K562 (cell line): ENCODE measurements around the gene MPZL2.

- RAMPAGE, long total RNA = no peak
- RRBS = no CpG with 5 or more reads among the region's 4 CpGs
PRO-cap:
- standard = no peak
- CoPRO, capped RNA only, 2 experiments = no peak in any of the 2 experiments
- CoPRO, capped and uncapped RNA, 2 experiments = no peak in any of the 2 experiments
- CoPRO, uncapped RNA only, 2 experiments = no peak in any of the 2 experiments
CAGE:
- cytosol, long polyA plus RNA = no peak
- long polyA plus RNA = no peak
- nucleolus, long total RNA = no peak
- nucleus, long polyA plus RNA = no peak
Measured at GRCh38 chr11:118006076-118006514, 19.9 kb downstream of the IL10RA start.

- RAMPAGE, long total RNA = no peak
- RRBS = no CpG with 5 or more reads among the region's 14 CpGs
PRO-cap:
- standard = no peak
- CoPRO, capped RNA only, 2 experiments = no peak in any of the 2 experiments
- CoPRO, capped and uncapped RNA, 2 experiments = no peak in any of the 2 experiments
- CoPRO, uncapped RNA only, 2 experiments = no peak in any of the 2 experiments
CAGE:
- cytosol, long polyA plus RNA = no peak
- long polyA plus RNA = no peak
- nucleolus, long total RNA = no peak
- nucleus, long polyA plus RNA = no peak
Measured at GRCh38 chr11:118051333-118052180, 25.3 kb upstream of the TMPRSS4 start.

DNA sequence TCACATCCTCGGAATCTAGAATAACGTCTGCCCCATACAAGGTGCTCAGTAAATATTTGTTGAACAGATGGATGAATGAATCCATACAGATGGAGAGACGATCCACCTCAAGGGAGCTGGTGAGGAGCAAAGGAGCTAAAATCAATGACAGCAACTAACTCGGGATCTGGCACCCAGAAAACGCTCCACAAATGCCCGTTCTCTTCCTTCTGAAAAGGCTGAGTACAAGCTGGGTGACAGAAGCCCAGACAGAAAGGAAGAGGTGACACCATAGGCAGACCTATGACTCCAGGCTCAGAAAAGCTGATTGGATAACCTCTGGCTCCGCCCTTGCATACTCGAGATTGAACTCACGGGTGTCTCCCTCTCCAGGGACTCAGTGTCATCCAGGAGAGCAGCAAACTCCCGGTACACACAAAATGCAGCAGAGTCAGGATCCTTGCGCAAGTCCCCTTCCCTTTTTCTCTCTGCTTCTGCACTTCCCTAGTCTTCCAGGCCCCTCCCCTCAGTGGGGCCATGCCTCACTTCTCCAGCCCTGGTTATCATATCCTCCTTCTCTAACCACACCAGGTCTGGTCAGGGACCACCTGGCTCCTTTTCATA, 9.9 kb downstream of the SCN4B start:
- RAMPAGE, long total RNA = no peak
- RRBS = no CpG with 5 or more reads among the region's 11 CpGs
PRO-cap:
- standard = no peak
- CoPRO, capped RNA only, 2 experiments = no peak in any of the 2 experiments
- CoPRO, capped and uncapped RNA, 2 experiments = no peak in any of the 2 experiments
- CoPRO, uncapped RNA only, 2 experiments = no peak in any of the 2 experiments
CAGE:
- cytosol, long polyA plus RNA = no peak
- long polyA plus RNA = no peak
- nucleolus, long total RNA = no peak
- nucleus, long polyA plus RNA = no peak

- RAMPAGE, long total RNA = no peak
- RRBS = no CpG with 5 or more reads among the region's 3 CpGs
PRO-cap:
- standard = no peak
- CoPRO, capped RNA only, 2 experiments = no peak in any of the 2 experiments
- CoPRO, capped and uncapped RNA, 2 experiments = no peak in any of the 2 experiments
- CoPRO, uncapped RNA only, 2 experiments = no peak in any of the 2 experiments
CAGE:
- cytosol, long polyA plus RNA = no peak
- long polyA plus RNA = no peak
- nucleolus, long total RNA = no peak
- nucleus, long polyA plus RNA = no peak
Measured at GRCh38 chr11:118194065-118194398, 17.6 kb upstream of the SCN2B start.

- RAMPAGE, long total RNA = no peak
- RRBS = no CpG with 5 or more reads among the region's 8 CpGs
PRO-cap:
- standard = no peak
- CoPRO, capped RNA only, 2 experiments = no peak in any of the 2 experiments
- CoPRO, capped and uncapped RNA, 2 experiments = no peak in any of the 2 experiments
- CoPRO, uncapped RNA only, 2 experiments = no peak in any of the 2 experiments
CAGE:
- cytosol, long polyA plus RNA = no peak
- long polyA plus RNA = no peak
- nucleolus, long total RNA = no peak
- nucleus, long polyA plus RNA = no peak
Measured at GRCh38 chr11:118223487-118224373, 1.1 kb downstream of the JAML start.

- RAMPAGE, long total RNA = no peak
- RRBS = no CpG with 5 or more reads among the region's 12 CpGs
PRO-cap:
- standard = no peak
- CoPRO, capped RNA only, 2 experiments = no peak in any of the 2 experiments
- CoPRO, capped and uncapped RNA, 2 experiments = no peak in any of the 2 experiments
- CoPRO, uncapped RNA only, 2 experiments = no peak in any of the 2 experiments
CAGE:
- cytosol, long polyA plus RNA = no peak
- long polyA plus RNA = no peak
- nucleolus, long total RNA = no peak
- nucleus, long polyA plus RNA = no peak
Measured at GRCh38 chr11:118262285-118262831, 1.7 kb downstream of the MPZL2 start.

DNA sequence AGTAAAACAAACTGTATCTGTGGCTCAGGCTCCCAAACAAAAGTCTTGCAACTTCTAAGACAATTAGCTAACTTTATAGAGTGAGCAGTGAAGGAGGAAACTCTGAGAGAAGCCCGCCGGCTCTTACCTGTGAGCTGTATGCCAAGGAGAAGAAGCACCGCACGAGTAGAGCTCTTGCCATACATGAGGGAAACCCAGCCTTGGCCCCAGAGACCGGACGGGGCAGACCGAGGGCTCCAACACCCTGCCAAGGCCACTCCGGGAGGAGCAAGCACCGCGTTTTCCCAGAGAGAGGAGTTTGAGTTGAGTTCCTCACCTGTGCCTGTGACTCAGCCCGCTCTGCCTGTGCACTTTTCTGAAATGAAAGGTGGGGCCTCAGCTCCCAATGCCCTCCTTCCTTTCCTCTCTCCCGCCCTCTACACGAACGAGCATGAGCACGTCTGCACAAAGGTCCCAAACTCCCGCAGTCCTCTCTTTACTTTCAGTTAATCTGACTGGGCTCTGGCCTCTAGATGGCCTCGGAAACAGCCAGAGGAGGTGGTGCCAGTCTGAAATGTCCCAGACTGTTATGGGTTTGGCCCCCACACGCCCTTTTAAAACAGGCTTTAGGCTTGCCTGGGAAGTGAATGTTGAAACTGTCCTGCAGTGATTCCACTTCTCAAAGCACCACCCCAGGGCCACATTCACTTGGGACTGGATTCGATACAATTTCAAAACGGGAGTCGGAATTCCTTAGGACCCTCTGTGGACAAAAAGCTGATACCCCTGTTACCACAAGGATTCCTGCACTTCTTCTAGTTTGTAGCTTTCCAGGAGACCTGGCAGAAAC, at the start of gene MPZL2:
TSS of gene MPZL2 (minus strand) at position 329 of the 829 bp plus-strand sequence.
- RAMPAGE, long total RNA = no peak
- RRBS = 8% methylated on average over 5 of the region's 21 CpGs
PRO-cap:
- standard = no peak
- CoPRO, capped RNA only, 2 experiments = no peak in any of the 2 experiments
- CoPRO, capped and uncapped RNA, 2 experiments = no peak in any of the 2 experiments
- CoPRO, uncapped RNA only, 2 experiments = no peak in any of the 2 experiments
CAGE:
- cytosol, long polyA plus RNA = no peak
- long polyA plus RNA = no peak
- nucleolus, long total RNA = no peak
- nucleus, long polyA plus RNA = no peak

DNA sequence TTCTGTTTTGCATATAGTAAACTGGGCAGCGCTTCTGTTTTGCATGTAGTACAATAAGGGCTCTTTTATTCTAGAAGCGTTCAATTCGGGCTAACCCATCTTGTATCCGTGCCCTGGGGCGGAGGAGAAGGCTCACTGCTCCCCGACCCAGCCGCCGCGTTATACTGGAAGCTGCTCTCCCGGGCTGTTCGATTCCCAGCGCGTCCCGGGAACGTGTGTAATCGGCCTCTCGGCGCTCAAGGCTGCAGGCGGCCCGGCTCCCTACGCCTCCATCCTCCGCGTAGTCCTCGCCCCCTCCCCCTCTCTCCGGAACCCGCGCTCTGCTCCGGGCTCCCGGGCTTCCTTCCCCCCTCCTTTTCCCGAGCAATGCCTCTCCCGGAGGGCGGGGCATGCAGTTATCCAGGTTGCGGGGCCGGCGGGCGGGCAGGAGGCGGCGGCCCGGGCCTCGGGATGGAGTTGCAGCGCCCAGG, 422 bp upstream of the KMT2A start:
- RAMPAGE, long total RNA = no peak
- RRBS = 3% methylated on average over 16 of the region's 41 CpGs
PRO-cap:
- standard = bidirectional peak, plus-strand start outside the sequence, minus-strand start at position 166 of the sequence
- CoPRO, capped RNA only, 2 experiments = peak in 2 of 2 experiments; most common plus-strand start position 266 of the sequence (in 1); most common minus-strand start position 166 of the sequence (in 2)
- CoPRO, capped and uncapped RNA, 2 experiments = peak in 2 of 2 experiments; most common plus-strand start position 197 of the sequence (in 1); most common minus-strand start position 166 of the sequence (in 2)
- CoPRO, uncapped RNA only, 2 experiments = no peak in any of the 2 experiments
CAGE:
- cytosol, long polyA plus RNA = no peak
- long polyA plus RNA = no peak
- nucleolus, long total RNA = no peak
- nucleus, long polyA plus RNA = no peak

DNA sequence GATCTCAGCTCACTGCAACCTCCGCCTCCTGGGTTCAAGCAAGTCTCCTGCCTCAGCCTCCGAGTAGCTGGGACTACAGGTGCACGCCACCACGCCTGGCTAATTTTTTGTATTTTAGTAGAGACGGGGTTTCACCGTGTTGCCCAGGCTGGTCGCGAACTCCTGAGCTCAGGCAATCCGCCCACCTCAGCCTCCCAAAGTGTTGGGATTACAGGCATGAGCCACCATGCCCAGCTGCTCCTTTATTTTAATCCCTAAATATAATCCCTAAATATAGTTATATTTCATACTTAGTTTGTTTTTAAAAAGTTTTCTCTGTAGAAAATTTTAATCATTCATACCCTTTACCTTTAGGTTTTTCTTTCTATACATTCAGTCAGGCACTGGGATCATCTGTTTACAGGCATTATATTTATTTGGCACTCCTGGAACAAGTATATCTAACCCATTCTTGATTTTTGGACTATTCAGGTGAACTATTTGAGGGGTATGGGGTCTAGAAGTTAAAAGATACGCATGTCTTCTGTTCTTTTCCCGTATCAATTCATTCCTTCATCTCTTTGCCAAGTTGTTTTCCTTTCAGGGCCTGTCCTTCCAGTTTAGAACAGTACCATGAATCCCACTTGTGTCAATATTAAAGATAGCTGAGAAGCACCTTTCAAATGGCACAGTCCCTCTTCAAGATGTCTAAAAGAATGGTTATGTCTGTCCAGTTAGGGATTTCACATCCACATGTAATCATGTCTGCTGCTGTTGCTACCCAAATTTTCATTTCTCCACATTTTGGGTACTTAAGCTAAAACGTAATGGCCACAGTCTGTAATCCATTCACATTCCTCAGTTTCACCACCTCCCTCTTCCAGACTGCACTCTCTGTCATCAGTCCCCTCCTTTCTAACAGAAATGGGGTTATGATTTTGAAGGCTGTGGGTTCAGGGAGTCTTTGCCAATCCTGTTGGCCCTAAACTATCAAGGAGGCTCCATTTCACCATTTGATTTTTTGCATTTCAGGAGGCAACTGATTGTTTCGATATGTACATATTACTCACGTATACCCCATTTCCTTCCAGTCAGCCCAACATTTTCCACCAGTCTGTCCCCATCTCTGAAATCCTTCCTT, 5.9 kb upstream of the PHLDB1 start:
- RAMPAGE, long total RNA = no peak
- RRBS = no CpG with 5 or more reads among the region's 14 CpGs
PRO-cap:
- standard = no peak
- CoPRO, capped RNA only, 2 experiments = no peak in any of the 2 experiments
- CoPRO, capped and uncapped RNA, 2 experiments = no peak in any of the 2 experiments
- CoPRO, uncapped RNA only, 2 experiments = peak in 2 of 2 experiments; most common plus-strand start position 443 of the sequence (in 1); most common minus-strand start position 339 of the sequence (in 1)
CAGE:
- cytosol, long polyA plus RNA = no peak
- long polyA plus RNA = no peak
- nucleolus, long total RNA = no peak
- nucleus, long polyA plus RNA = no peak

DNA sequence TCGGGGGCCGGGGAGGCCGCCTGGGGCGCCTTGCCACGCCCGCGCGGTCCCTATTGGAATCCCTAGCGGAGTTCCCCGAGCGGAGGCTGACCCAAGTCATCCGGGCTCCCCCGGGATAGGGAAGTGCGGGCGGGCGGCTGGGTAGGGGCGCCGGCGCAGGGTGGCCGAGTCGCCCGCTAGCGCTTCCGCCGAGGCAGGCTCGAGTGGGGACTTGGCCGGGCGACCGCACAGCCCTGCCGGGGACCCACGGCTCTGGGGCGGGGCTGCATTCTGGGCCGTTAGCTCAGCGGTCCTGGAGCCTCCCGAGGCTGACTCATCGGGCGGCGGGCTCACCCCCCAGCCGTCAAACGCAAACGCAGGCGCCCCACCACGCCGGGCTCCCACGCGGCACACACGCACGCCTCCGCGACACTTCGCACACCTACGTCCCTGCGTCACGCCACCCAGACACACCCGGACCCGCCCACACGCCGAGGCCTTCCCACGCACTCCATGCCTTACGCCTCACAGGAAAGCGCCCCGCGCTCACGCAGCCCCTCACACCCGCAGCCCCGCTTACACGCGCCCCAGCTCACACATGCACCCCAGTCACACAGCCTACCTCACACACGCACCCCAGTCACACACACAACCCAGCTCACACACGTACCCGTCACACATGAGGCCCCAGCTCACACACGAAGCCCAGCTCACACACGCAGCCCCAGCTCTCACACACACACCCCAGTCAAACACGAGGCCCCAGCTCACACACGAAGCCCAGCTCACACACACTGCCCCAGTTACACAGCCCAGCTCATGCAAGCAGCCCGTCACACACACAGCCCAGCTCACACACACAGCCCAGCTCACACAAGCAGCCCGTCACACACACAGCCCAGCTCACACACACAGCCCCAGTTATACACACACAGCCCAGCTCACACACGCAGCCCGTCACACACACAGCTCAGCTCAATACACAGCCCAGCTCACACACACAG, 1.2 kb downstream of the PHLDB1 start:
- RAMPAGE, long total RNA = no peak
- RRBS = 2% methylated on average over 35 of the region's 79 CpGs
PRO-cap:
- standard = bidirectional peak, plus-strand start at position 316 of the sequence, minus-strand start at position 254 of the sequence
- CoPRO, capped RNA only, 2 experiments = peak in 2 of 2 experiments; most common plus-strand start position 281 of the sequence (in 1); most common minus-strand start position 254 of the sequence (in 2)
- CoPRO, capped and uncapped RNA, 2 experiments = peak in 2 of 2 experiments; most common plus-strand start position 237 of the sequence (in 1); most common minus-strand start position 205 of the sequence (in 1)
- CoPRO, uncapped RNA only, 2 experiments = no peak in any of the 2 experiments
CAGE:
- cytosol, long polyA plus RNA = no peak
- long polyA plus RNA = no peak
- nucleolus, long total RNA = no peak
- nucleus, long polyA plus RNA = no peak

DNA sequence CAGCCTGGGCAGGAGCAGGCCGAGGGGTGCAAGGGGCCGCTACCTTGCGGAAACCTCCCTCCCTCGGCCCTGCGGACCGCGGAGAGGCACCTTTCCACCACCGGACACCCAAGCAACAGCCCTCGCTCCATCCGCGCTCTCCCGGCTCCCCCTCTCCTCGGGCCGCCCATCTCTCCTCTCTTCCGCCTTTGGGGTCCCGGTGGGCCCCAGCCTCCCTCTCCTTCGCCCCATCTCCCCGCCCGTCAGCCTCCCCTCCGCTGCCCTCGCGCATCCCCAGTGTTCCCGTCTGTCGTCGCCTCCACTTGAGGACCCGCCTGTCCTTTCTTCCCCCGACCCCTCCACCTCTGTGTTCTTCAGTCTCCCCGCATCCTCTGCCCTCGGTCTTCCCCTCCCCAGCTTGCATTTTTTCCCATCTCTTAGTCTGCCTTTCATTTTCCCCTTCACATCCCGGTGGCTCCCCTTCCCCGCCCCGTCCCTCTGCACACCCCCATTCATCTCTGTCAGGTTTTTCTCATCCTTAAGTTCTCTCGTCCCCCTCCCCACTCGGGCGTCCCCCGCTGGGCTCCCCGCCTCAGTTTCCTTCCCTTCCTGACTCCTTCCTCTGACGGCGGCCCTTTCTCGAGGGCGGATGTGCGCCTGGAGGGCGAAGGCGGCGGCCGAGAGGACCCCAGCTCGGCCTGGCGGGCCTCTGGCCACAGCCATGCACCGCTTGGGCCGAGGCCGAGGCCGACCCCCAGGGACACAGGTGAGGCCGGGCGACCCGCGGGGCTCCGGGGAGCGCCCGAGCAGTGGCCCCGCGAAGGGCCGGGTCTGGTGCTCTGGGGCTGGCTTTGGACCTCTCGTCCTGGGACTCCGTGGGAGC, 2.6 kb downstream of the PHLDB1 start:
- RAMPAGE, long total RNA = no peak
- RRBS = 91% methylated on average over 12 of the region's 64 CpGs
PRO-cap:
- standard = no peak
- CoPRO, capped RNA only, 2 experiments = no peak in any of the 2 experiments
- CoPRO, capped and uncapped RNA, 2 experiments = no peak in any of the 2 experiments
- CoPRO, uncapped RNA only, 2 experiments = no peak in any of the 2 experiments
CAGE:
- cytosol, long polyA plus RNA = no peak
- long polyA plus RNA = no peak
- nucleolus, long total RNA = no peak
- nucleus, long polyA plus RNA = no peak

- RAMPAGE, long total RNA = no peak
- RRBS = no CpG with 5 or more reads among the region's 6 CpGs
PRO-cap:
- standard = no peak
- CoPRO, capped RNA only, 2 experiments = no peak in any of the 2 experiments
- CoPRO, capped and uncapped RNA, 2 experiments = no peak in any of the 2 experiments
- CoPRO, uncapped RNA only, 2 experiments = no peak in any of the 2 experiments
CAGE:
- cytosol, long polyA plus RNA = no peak
- long polyA plus RNA = no peak
- nucleolus, long total RNA = no peak
- nucleus, long polyA plus RNA = no peak
Measured at GRCh38 chr11:118615192-118615876, 7.9 kb downstream of the PHLDB1 start.

DNA sequence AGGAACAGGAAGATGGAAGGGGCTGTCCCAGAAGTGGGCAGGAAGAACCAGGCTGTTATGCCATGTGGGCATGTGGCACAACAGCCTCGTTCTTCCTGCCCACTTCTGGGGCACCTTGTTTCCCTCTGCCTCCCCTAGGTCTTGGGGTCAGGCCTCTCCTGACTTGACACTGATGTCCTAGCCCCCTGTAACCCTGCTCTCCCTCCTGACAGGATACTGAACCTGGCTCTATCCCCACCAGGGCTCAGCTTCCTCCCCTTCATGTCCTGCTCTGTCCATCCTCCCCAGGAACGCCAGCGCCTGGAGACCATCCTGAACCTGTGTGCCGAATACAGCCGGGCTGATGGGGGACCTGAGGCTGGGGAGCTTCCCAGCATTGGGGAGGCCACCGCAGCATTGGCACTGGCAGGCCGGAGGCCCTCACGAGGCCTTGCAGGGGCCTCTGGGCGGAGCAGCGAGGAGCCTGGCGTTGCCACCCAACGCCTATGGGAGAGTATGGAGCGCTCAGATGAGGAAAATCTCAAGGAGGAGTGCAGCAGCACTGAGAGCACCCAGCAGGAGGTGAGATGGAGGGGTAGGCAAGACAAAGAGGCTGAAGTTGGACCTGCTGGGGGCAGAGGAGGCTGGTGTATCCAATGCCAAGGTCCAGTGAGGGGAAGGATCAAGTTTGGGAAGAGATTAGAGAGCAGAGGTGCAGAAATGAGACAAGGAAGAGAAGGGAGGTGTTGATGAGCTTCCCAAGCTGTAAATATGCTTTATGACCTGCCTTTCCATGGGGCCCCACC, 23.7 kb downstream of the PHLDB1 start:
- RAMPAGE, long total RNA = no peak
- RRBS = 85% methylated on average over 3 of the region's 13 CpGs
PRO-cap:
- standard = no peak
- CoPRO, capped RNA only, 2 experiments = no peak in any of the 2 experiments
- CoPRO, capped and uncapped RNA, 2 experiments = no peak in any of the 2 experiments
- CoPRO, uncapped RNA only, 2 experiments = no peak in any of the 2 experiments
CAGE:
- cytosol, long polyA plus RNA = no peak
- long polyA plus RNA = no peak
- nucleolus, long total RNA = no peak
- nucleus, long polyA plus RNA = no peak

- RAMPAGE, long total RNA = no peak
- RRBS = no CpG with 5 or more reads among the region's 16 CpGs
PRO-cap:
- standard = no peak
- CoPRO, capped RNA only, 2 experiments = no peak in any of the 2 experiments
- CoPRO, capped and uncapped RNA, 2 experiments = no peak in any of the 2 experiments
- CoPRO, uncapped RNA only, 2 experiments = no peak in any of the 2 experiments
CAGE:
- cytosol, long polyA plus RNA = no peak
- long polyA plus RNA = no peak
- nucleolus, long total RNA = no peak
- nucleus, long polyA plus RNA = no peak
Measured at GRCh38 chr11:118643459-118644218, 35.8 kb downstream of the TREH start.

GRCh38 chr11:118700156-118700740, 20.8 kb upstream of the TREH start:
- RAMPAGE, long total RNA = no peak
- RRBS = no CpG with 5 or more reads among the region's 4 CpGs
PRO-cap:
- standard = no peak
- CoPRO, capped RNA only, 2 experiments = no peak in any of the 2 experiments
- CoPRO, capped and uncapped RNA, 2 experiments = no peak in any of the 2 experiments
- CoPRO, uncapped RNA only, 2 experiments = no peak in any of the 2 experiments
CAGE:
- cytosol, long polyA plus RNA = no peak
- long polyA plus RNA = no peak
- nucleolus, long total RNA = no peak
- nucleus, long polyA plus RNA = no peak

GRCh38 chr11:118751315-118752491, 39.3 kb downstream of the DDX6 start:
- RAMPAGE, long total RNA = no peak
- RRBS = no CpG with 5 or more reads among the region's 12 CpGs
PRO-cap:
- standard = no peak
- CoPRO, capped RNA only, 2 experiments = no peak in any of the 2 experiments
- CoPRO, capped and uncapped RNA, 2 experiments = no peak in any of the 2 experiments
- CoPRO, uncapped RNA only, 2 experiments = peak in 2 of 2 experiments; most common plus-strand start chr11:118751863 (in 1); most common minus-strand start chr11:118751533 (in 2)
CAGE:
- cytosol, long polyA plus RNA = no peak
- long polyA plus RNA = no peak
- nucleolus, long total RNA = no peak
- nucleus, long polyA plus RNA = no peak

GRCh38 chr11:118789953-118790376, 999 bp downstream of the DDX6 start:
- RAMPAGE, long total RNA = no peak
- RRBS = no CpG with 5 or more reads among the region's 13 CpGs
PRO-cap:
- standard = bidirectional peak, plus-strand start at chr11:118790723, minus-strand start at chr11:118790219
- CoPRO, capped RNA only, 2 experiments = no peak in any of the 2 experiments
- CoPRO, capped and uncapped RNA, 2 experiments = no peak in any of the 2 experiments
- CoPRO, uncapped RNA only, 2 experiments = no peak in any of the 2 experiments
CAGE:
- cytosol, long polyA plus RNA = no peak
- long polyA plus RNA = no peak
- nucleolus, long total RNA = no peak
- nucleus, long polyA plus RNA = no peak